Measurements from ENCODE around the gene USP48.

DNA sequence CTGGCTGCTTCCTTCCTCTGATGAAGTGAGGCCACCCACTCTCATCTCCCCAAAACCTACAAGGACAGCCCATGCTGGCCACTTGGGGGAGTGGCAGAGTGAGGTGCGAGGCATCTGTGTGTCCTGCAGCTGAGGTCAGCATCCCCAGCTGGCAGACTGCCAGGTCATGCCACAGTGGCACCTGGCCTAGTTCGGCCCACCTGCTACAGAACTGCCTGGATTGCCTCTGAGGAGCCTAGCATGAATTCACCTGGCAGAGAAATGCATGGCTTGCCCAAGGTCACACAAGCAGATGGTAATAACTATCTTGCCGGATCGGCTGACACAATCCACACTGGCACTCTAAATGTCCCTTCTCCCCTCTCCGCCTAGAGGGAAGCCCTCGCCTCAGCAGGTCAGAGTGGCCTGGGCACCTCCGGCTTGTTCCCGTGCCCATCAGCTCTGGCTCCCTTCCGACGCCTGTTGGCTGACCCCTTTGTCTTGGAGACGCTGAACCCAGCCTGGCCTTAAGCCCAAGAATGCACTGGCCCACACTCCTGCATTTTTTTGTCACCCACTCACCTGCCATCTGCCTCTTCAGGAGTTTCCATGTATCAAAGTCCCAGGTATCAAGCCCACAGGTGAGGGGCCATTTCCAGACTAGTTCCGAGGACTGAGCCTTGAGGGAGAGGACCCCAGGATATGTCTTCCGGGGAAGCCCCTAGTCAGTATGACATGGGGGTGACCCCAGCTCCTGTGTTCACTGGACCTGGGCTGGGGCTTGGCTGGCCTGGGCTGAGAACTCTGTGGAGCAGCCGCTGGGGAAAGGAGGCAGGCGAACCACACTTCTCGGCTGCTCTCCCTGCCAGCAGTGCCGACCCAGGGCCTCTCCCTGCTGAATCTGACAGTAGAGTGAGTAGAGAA, 21.7 kb downstream of the ECE1 start:
- RRBS = 91% methylated on average over 4 of the region's 17 CpGs

DNA sequence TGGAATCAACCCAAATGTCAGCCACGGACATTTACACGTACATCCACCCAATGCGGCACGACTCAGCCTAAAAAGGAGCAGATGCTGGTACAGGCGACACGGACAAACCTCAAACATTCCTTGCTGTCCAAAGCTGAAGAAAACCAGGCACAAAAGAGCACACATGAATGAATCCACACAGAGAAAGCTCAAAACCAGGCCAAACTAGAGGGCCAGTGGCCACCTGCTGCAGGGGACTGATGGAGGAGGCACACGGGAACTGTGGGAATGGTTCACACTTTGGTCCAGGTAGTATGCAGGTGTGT, 46.9 kb upstream of the ECE1 start:
- RRBS = no CpG with 5 or more reads among the region's 7 CpGs

- RRBS = no CpG with 5 or more reads among the region's 12 CpGs
These were observed 810 bp downstream of the NBPF3 start for GRCh38 chr1:21440735-21441158.

GRCh38 chr1:21547164-21547502, 37.9 kb downstream of the ALPL start:
- RRBS = no CpG with 5 or more reads among the region's 9 CpGs

- RRBS = 6% methylated on average over 10 of the region's 43 CpGs
These were observed 61.3 kb downstream of the RAP1GAP start for GRCh38 chr1:21607411-21608764.

DNA sequence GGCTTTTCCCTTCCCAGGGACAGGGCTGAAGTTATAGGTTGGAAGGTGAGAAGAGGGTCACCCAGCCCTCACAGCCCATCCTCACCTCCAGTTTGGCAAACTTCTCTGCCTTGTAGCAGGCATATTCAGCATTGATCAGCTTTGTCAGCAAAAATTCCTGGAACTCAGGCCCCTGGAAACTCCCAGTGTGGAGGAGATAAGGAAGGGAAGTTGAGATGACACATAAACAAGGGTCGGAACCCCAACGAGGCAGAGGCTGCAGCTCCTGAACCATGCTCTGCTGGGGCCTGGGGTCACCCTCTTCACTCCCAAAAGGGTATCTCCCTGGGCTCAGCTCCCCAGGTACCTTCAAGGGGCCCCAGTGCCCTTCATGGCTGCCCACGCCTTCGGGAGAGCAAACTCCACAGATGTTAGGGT, 60.4 kb downstream of the RAP1GAP start:
- RRBS = no CpG with 5 or more reads among the region's 4 CpGs

DNA sequence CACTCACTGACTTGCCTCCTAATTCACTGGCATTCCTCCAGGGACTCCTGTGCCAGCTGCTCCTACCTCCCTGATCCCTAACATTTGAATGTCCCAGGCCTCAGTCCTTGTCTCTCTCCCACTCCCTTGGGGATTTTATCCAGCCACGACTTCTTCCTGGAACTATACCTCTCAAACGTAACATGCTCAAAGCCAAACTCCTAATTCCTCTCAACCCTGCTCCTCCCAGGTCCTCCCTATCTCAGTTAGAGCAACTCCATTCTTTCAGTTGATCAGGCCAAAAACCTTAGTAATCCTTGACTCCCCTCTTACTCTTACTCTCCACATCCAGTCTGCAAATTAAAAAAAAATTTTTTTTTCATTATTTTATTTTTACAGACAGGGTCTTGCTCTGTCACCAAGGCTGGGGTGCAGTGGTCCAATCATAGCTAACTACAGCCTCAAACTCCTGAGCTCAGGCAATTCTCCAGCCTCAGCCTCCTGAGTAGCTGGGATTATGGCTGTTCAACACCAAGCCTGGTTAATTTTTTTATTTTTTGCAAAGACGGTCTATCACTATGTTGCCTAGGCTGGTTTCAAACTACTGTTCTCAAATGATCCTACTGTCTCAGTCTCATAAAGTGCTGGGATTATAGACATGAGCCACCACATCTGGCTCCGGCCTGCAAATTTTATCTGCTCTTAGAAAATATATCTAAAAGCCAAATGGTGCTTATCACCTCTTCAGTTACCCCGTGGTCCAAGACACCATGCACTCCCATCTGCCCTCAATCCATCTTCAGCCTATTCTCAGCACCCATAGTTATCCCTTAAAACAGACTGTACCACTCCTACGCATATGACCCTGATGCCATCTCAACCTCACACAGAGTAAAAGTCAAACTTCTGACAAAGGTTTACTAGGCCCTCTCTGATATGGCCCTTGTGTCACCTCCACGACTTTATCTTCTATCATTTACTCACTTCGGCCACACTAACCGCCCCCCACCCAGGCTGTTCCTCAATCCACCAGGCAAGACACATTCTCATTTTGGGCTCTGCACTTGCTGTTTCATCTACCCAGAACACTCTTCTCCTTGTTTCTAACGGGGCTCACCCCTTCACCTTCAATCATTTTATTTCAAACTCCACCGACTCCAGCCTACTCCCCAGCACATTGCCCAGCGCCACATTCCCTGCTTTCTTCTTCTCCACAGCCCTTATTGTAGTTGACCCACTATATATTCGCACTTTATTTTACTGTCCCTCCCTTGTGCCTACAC, 33.3 kb downstream of the USP48 start:
- RRBS = no CpG with 5 or more reads among the region's 13 CpGs

GRCh38 chr1:21782508-21783365, at the start of gene USP48:
Gene USP48, minus strand, starts transcription at chr1:21783149.
- RRBS = no CpG with 5 or more reads among the region's 97 CpGs

GRCh38 chr1:21791646-21791977, 8.7 kb upstream of the USP48 start:
- RRBS = no CpG with 5 or more reads among the region's 7 CpGs

DNA sequence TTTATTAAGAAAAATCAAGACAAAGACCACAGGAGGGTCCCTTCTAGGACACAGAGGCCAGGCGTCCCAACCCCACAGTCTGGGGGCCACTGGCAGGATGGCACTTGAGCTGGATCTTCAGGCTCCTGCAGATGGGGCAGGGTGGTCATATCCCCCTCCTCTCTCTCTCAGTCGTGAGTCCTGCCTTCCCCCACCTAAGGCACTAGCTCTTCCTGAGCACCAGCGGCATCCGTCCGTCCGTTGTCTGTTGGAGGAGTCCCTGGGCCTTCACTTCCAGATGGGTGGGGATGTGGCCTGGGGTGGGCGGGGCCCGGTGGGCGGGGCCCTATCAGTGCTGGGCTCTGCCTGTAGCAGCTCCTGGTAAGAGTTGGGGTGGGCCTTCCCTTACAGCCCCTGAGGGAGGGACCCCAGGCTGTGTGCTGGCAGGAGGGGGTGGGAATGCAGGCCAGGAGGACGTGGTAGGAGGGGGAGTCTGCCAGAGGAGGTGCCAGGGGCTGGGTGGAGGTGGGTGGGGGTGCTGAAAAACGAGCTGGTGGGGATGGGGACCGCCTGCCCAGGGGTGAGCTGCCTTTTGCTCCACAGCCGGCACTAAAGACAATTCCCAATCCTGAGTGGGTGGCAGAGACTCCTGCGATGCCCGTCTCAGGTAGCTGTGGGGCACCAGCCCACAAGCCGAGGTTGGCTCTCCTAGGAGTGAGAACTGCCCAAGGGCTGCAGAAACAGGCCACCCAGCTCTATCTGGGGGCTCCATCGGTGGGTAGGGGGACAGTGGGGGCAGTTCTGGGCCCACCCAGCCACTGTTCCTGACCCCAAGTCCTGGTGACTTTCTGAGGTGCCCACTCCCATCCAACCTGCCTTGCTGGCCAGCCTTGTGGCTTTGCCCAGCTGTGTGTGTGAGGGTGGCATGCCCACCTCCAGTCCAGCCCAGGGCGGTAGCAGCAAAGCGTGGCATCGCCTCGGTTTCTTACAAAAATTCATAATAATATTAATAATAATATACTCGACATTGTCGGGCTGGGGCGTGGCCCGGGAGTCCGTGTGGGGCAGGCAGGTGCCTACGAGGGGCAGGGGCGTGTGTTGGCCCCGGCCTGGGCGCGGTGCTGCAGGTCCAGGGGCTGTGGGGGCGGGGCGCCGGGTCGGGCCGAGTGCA, 10.6 kb downstream of the LDLRAD2 start:
- RRBS = 94% methylated on average over 12 of the region's 36 CpGs

GRCh38 chr1:21823856-21824935, 12.1 kb downstream of the LDLRAD2 start:
- RRBS = 77% methylated on average over 2 of the region's 36 CpGs

- RRBS = 86% methylated on average over 9 of the region's 27 CpGs
These were observed 52.7 kb downstream of the LDLRAD2 start for GRCh38 chr1:21864749-21865127.

DNA sequence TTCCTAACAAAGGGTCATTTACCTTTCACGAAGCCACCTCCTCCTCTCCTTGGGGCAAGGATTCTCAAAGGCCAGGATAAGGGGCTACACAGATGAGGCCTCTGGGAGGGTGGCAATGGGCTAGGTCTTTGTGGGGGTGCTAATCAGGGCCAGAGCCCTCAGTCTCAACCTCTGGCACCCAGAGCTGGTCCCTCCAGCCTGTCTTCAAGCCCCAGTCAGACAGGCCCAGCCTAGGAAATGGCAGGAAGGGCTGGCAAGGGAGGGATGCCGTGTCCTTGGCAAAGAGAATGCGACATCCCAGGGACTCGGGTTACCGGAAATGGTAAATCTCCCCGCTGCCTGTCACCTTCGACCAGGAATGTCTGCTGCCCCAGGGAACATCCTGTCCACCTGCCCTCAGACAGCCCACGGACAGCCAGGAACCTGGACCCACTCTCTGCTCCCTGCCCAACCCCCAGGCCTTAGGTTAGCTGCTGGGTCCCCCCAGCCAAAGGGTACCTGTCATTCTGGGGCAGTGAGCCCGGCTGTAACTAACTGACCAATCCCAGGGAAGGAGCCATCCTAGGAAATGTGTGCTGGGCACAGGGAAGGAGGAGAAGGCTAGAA, 23.9 kb downstream of the HSPG2 start:
- RRBS = no CpG with 5 or more reads among the region's 9 CpGs

- RRBS = 2% methylated on average over 8 of the region's 26 CpGs
These were observed 109.6 kb upstream of the ZBTB40 start for GRCh38 chr1:22341925-22342611.

DNA sequence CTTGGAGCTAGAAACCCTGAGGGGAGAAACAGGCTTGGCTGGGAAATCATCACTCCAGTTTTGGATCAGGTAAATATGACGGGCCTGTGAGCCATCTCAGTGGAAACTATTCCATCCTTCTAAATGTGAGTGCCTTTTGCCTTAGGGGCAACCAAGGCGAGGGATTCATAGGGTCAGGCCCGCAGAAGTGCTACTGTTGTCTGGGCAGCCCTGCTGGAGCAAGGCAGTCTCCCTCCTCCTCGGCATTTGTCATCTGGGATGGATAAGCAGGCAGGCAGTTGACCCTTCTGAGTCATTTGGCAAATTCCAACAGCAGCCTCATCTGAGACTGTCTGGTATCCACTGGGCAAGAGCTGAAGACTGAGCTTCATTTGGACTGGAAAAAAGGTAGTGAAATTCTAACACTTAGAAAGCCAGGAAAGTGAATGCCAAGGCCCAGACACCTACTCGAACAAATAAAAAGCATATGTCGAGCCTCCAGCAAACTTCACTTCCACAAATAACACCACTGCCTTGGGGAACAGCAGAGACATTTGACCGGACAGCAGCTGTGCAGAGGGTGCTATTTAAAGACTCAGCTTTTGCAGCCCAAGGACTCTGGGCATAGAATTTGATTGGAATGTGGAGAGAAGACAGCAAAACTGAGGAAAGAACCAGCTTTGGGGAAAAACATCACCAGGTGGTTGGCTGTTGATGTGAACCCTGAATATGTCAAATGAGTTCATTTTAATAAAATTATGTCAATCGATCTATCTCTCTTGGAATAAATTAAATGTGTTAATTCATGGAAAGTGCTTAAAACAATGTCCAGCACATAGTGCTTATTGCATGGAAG, 3.9 kb upstream of the ZBTB40 start:
- RRBS = no CpG with 5 or more reads among the region's 8 CpGs

- RRBS = no CpG with 5 or more reads among the region's 5 CpGs
These were observed 1.4 kb downstream of the C1QA start for GRCh38 chr1:22637781-22638209.

DNA sequence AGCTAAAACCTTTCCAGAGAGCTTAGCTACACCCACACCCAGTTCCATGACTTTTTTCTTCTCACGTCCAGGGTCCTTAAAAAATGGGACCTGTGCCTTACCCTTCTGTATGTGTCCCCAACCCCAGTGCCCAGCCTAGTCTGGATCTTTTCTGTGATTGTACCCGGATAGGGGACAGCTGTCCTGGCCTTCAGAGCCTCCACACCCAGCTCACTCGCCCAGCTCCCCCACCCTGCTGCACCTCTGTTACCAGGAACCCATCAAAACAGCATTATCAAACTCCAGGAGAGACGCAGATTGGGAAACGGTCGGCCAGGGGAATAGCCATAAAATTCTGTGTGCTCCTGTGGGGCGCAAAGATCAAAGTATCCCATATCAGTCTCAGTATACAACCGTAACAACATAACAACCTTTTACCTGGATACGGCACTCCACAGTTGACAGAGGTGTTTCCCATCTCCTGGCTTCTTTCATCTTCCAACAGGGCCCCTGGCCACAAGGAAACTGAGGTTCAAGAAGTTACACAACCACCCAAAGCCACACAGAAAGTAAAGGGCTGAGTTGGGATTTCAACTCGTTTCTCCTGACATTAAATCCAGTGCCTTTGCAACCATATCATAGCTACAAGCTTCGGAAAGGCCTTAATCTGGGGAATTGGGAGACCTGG, 8.4 kb upstream of the EPHB2 start:
- RRBS = no CpG with 5 or more reads among the region's 11 CpGs

DNA sequence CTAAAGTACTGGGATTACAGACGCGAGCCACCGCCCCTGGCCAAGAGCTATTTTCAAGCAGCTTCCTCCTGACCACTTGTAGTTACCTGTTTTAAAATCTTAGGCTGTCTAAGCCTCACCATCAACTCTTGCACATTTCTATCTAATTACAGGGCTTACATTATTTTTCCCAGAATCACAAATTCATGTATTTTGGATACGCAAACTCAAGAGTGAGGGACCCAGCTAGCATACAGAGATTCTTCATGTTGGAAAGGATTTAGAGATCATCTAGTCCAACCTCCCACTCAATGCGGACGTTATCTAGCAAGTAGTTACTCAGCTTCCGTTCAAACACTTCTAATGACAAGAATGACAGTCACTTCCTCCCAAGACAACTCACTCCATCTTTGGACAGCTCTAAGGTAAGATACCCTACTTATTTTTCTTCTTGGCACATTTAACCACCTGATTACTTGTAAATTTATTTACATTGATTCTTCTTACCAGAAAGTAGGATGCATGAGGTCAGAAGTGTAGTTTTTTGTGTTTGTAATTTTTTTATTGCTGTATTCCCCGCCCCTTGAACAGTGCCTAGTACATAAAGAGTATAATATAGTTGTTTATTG, 84.0 kb downstream of the KDM1A start:
- RRBS = no CpG with 5 or more reads among the region's 8 CpGs

DNA sequence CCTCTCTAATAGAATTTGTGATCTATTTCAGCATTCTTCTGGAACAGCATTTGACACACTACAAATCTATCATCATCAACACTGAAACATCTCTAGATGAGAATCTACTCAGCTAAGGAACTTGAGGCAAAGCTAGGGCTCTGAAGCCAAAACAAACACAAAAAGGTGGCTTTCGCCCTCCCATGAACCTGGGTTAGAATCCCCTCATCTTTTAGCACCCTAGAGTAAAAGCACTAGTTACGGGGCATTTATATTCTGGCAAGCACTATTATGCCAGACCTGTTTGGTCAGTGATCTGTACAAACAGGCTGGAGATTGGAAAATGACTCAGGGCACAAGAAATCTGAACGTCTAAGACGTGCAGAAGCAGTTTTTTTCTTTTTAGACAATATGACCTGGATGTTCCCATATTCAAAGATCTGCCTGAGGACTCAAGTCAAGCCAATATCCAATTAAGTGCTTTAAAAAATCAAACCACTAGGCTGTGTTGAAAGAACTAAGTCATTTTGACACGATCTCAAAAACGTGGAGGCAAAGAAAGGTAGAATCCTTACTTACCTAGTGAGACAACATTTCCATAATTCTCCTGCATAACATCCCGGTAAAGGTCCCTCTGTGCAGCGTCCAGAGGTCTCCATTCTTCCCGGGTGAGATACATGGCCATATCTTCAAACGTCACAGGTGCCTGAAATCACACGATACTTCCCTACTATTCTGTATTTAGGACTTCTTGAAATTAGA, 3.0 kb downstream of the ZNF436 start:
- RRBS = no CpG with 5 or more reads among the region's 11 CpGs

DNA sequence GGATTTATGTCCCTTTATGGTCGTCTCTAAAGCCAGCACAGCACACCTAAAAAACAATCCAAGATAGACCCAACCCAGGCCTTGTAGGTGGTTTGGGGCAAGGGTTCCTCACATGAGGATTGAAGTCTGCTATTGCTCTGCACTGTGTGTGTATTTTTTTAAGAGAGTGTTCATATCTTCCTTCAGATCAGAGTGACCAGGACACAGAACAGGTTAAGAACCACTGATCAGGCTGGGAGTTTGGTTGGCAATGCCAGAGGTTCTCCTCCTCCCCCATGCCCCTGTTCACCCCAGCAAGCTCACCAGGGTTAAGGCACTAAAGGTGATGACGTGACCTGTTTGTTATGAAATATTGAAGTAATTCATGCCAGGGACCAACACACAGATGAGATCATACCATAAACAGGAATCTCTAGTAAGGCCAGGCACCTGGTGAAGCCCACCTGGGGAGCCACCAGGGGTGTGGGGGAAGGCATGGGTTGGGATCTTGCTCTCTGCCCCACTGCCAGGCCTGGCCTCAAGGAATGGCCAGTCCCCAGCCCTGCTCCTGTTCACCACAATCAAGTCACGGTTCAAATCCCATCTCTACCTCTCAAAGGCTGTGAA, 2.7 kb downstream of the ID3 start:
- RRBS = no CpG with 5 or more reads among the region's 3 CpGs